Airway epithelial cell (primary cell): ENCODE measurements around a stretch of chr3.

GRCh38 chr3:185558901-185559387, 6.6 kb upstream of the LIPH start:
- RAMPAGE, long total RNA, result no peak

- RAMPAGE, long total RNA, result no peak
Observed at GRCh38 chr3:185606215-185606710, 20.2 kb downstream of the SENP2 start.

DNA sequence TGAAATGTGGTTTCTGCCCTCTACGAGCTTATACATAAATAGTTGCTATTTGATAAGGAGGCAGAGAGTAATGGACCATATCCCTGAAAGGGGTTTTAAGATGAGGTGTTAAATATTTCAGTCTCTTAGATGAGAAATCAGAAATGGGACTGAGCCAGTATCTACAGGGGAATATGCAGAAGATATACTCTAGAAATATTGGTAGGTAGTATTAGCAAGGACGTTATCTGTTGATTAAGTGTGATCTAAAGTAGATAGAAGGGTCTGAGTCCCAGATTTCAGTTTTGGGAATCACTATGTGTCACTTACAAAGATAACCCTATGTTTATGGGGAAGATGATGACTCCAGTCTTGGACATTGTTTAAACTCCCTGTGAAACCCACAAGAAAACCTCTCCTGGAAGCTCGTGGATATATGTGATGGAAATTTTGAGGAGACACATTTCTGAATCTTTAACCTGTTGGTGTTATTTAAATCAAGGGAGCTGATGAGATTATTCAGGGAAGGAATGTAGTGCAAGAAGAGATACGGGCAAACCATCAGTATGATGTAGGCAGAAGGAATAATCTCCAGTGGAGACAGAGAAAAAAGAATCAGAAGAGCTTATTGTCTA, 22.2 kb downstream of the SENP2 start:
- RAMPAGE, long total RNA, result no peak

DNA sequence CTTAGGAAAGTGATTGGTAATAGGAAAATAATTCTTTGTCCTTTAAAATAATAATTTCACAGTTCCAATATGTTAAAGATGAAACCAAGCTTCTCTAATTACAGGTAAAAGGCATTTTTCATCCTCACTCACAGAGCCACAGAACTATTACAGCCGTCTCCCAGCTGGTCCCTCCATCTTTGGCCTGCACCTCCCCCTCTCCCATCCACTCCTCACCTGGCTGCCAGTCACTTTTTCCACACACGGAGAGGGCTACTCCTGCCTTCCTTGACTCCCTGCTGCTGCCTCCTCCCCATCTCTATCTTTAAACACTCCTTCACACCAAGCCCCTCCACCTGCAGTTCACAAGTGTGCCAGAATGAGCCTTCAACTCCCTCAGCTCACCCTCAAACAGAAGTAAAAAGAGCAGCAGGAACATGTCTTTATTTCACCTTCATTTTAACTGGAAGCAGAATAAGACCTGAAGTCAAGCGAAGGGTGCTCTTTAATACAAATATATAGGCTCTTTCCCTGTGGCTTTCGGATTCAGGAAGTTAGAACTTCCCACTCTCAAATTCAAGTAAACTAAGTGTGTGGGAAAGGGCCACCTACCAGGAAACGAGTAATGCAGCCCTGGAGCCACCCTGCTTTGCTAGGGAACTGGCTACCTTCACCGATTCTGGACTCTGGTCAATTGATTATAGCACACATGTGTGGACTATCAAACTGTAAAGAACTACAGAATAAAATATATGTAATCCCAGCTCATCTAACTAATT, 116.5 kb downstream of the SENP2 start:
- RAMPAGE, long total RNA, result no peak

DNA sequence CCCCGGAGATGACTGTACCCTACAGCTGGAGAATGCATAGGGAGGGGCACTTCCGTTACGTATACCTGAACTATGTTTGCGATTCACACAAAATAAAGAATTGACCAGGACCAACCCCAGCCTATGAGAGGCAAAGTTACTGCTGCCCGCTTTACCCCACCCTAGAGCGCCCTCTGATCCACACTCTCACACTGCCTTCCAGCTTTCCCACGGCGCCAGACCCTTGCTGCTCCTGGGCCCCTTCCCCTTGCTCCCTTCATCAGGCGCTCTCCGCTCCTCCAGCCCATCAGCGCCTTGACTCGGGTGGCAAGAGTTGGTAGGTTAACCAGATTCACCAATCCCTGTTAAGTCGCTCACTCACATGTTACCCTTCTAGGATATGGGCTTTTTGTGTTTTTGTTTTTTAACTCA, 96.8 kb downstream of the IGF2BP2 start:
- RAMPAGE, long total RNA, result start-site peak on the plus strand centred at position 186 of the sequence, 11 bp wide, 22 and 7 reads in 2 replicates

- RAMPAGE, long total RNA, result no peak
Observed at GRCh38 chr3:185959598-185960485, 22.0 kb upstream of the TRA2B start.

DNA sequence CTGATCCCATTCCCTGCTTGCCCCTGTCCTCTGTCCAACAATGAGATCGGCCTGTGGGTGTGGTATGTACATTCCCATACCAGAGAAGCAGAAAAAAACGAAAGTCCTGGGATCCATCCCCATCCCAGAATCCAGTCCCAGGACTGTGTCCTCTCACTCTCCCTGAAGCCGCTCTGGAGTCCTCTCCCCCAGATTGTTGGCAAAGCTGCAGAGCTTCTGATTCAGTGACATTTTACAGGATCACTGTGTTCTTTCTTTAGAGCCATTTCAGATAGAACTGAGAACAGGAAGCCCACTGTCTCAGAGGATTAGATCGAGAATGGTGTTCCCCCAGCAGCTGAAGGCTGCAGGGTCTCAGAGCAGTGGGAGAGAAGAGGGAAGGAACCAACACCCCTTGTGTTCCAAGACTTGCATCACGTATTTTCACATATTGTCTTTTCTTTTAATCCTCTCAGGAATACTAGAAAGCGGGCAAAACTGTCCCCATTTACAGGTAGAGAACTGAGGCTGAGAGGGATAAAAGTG, 21.6 kb upstream of the DGKG start:
- RAMPAGE, long total RNA, result no peak

- RAMPAGE, long total RNA, result no peak
Observed at GRCh38 chr3:186567699-186568168, 595 bp upstream of the TBCCD1 start.

GRCh38 chr3:186633973-186634412, 6.2 kb upstream of the FETUB start:
- RAMPAGE, long total RNA, result no peak

DNA sequence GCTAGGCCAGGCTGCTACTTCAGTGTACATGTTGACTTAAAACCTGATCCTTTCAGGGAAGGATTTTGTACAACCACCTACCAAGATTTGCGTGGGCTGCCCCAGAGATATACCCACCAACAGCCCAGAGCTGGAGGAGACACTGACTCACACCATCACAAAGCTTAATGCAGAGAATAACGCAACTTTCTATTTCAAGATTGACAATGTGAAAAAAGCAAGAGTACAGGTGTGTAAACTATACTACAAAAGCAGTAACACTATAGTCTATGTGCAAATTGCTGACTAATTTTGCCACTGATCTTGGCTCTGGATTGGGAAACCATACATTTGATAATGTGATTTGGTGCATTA, 15.3 kb downstream of the KNG1 start:
- RAMPAGE, long total RNA, result no peak

- RAMPAGE, long total RNA, result no peak
Observed at GRCh38 chr3:186784406-186785485, 1.4 kb downstream of the EIF4A2 start.

GRCh38 chr3:186789869-186790807, 6.8 kb downstream of the EIF4A2 start:
- RAMPAGE, long total RNA, result no peak

GRCh38 chr3:186822101-186822393, 15.8 kb upstream of the RFC4 start:
- RAMPAGE, long total RNA, result no peak

DNA sequence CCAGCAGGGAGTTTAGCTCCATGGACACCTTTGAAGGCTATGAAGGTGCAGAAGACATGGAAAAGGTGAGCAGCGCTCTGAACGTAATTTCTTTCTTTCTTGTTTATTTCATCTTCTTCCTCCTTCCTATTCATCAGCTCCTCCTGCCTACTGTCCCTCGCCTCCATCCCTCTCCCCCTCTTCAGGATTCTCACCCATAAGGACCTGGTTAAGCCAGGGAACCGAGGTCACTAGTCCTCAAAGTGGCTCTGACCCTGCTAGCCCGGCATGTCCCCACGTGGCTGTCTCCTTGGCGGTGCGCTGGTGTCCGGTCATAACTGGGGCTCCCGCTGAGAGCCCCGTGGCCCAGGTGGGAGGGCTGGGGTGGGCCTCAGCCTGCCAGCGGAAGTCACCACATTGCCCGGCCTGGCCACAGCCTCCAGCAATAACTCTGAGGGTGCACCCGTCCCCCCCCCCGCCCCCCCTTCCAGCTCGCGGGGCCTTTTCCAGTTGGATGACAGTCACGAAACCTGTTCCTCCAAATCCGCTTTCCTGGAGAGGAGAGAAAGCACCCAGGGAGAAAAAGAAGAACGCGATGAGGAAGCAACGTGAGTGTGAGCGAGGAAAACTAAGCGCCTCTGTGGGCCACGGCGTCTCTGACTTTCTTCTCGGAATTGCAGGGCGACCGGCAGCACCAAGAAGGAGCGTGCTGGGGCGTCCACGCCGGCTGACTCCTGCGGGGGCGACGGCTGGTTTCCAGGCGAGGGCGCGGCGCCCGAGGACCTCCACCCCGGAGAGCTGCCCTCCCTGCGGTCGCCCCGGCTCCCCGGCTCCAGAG, 15.7 kb upstream of the ADIPOQ start:
- RAMPAGE, long total RNA, result no peak

- RAMPAGE, long total RNA, result no peak
Observed at GRCh38 chr3:186956020-186956749, 25.9 kb downstream of the ST6GAL1 start.

DNA sequence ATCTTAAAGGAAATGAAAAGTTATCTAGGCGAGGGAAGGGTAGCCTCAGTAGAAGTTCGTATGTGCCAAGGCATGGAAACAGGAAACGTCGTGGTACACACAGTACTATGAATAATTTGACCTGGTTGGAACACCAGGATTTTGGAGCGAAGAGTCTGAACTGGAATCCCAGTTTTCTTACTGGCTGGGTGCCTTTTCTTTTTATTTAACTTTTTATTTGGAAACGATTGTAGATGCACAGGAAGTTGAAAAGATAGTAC, 39.4 kb downstream of the ST6GAL1 start:
- RAMPAGE, long total RNA, result no peak

GRCh38 chr3:186976060-186976259, 45.6 kb downstream of the ST6GAL1 start:
- RAMPAGE, long total RNA, result no peak

DNA sequence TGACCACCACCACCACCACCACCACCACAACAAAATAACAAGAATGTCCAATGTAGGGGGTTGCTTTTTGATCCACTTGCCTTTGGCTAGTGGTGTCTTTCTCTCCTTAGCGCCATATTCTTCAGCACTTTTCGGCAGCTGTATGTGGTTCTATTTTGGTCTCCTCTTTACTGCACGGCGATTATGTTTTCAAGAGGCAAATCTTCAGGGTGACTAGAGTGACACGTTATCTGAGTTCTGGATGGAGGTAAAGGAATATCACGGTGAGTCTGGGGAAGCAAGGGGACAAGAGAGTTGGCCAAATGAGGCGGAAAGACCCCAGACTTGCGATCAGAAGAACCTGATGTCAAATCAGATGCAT, 56.1 kb downstream of the ST6GAL1 start:
- RAMPAGE, long total RNA, result no peak

GRCh38 chr3:187039757-187040595, 99.3 kb downstream of the RPL39L start:
- RAMPAGE, long total RNA, result no peak

DNA sequence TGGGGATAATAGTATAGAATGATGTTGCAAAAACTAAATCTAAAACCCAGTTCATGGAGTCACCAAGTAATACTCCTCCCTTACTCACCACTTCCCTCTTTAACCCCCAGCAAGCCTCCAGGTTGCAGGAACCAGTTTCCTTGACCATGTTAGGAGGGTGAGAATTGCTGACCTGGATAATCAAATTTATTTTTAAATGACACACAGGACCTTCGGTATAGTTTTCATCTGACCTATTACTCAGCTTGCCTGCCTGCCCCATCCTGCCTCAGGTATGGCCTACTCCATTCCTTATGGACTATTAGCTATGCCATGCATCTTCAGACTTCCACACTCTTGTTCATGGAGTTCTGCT, 877 bp downstream of the RTP4 start:
- RAMPAGE, long total RNA, result no peak